RPMI7951 (cell line): ENCODE measurements around a stretch of chr19.

- RAMPAGE, long total RNA = no peak
These were observed 3.2 kb downstream of the ABCA7 start for GRCh38 chr19:1042948-1043716.

DNA sequence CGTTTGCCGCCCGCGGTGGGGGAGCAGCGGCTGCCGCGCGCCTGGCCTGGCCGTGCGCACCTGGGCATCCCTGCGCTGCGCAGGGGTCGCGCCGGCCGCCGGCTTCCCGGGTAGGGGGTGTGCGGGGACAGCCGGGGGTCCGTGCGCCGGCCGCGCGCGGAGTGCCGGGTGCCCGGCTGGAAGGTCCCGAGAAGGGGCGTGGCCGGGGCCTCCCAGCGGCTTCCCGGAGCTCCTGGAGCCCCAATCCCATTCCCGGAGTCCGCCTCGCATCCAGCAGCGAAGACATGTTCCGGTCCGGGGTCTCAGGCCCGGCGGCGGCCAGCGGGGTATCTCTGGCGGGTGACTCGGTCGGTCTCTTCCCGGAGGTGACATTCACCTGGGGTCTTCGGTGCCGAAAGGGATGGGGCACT, 4.5 kb downstream of the ARHGAP45 start:
- RAMPAGE, long total RNA = no peak

DNA sequence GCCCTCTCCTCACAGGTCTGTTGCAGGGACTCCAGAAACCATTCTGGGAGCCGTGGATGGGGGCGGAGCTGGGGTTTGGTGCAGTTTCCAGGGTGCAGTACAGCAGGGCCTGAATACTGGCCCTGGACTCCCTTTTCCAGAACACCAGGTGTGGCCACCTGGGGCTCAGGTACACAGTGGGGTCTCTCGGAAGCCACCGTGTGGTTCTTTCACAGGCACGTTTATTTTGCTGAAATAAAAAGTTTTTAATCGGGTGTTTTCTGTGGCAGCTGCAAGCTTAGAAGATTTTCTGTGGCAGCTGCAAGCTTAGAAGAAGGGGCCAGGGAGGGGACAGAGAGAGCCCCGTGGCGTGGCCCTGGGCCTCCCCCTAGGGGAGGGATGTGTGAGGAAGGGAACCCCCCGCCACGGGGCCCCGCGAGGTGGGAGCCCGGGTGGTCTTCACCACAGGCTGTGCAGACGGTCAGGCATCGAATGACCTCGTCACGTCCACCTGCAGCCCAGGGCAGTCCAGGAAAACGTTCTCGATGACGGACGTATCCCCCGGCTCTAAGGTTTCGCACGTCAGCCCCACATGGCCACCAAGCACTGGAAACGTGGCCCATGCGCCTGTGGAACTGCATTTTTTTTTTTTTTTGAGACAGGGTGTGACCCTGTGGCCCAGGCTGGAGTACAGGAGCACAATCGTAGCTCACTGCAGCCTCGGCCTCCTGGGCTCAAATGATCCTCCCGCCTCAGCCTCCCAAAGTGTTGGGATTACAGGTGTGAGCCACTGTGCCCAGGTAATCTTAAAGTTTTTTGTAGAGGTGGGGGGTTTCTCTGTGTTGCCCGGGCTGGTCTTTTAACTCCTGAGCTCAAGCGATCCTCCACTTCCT, 8.6 kb downstream of the POLR2E start:
- RAMPAGE, long total RNA = no peak

DNA sequence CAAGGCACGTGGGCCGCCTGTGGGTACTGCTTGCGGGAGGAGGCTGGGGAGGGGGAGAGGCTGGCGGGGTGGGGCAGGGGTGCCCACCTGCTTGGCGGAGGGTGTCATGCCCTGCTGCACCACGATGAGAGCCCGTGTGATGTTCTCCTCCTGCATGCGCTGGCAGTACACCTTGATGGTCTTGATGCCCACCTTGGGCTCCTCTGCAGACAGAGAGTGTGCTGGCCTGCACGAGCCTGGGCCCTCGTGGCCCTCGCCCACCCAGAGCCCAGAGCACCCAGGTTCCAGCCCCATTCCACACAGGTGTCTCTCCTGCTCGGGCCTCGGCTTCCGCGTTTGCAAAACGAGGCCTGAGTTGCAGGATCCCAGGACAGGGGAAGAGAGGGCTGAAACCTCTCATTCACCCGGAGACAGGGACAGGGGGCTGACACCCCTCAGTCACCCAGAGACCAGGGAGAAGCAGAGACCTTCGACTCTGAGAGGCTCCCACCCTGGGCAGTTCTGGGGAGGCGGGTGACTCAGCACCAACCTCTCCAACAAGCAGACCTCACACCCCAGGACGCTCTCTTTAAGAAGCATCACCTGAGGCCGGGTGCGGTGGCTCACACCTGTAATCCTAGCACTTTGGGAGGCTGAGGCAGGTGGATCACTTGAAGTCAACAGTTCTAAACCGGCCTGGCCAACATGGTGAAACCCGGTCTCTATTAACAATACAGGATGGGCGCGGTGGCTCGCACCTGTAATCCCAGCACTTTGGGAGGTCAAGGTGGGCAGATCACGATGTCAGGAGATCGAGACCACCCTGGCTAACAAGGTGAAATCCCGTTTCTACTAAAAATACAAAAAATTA, 3.2 kb downstream of the POLR2E start:
- RAMPAGE, long total RNA = no peak

DNA sequence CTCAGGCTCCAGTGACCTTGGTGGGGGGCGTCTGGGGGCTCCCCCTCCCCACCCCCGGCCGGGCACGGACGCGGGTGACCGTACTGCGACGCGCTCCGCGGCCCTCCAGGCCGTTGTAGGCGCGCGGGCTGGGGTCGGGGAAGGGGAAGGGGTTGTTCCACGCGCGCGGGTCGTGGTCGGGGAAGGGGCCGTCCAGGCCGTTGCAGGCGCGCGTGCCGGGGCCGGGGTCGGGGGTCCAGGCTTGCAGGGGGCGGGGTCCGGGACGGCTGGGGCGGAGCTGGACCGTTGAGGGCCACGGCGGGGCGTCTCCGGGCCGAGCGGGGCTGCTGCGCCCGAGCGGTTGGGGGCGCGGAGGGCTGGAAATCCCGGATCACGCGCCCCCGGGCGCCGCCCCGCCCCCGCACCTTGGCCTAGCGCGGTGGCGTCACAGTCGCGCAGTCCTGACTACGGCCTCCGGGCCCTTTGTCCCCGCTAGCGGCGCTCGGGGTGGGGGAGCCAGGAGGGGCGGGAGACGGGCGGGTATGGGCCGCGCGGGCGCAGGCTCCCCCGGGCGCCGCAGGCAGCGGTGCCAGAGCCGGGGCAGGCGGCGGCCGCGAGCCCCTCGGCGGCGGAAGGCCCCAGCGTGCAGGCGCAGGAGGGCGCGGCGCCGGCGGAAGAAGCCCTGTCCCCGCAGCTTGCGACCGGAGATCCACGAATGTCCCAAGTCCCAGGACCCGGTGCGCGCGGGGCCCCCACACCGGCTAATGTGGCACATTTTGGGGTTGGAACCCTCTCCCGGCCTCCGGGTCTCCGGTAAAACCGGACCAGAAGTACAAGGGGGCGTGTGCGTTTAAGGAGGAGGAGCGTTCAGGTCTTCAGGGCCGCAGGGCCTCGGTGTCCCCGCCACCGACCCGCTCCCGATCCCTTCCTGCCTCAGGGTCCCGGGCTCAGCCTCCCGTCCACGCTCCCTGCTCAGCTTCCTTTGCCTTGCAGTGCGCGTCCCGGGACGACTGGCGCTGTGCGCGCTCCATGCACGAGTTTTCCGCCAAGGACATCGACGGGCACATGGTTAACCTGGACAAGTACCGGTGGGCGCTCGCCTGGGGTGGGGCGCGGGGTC, 769 bp downstream of the GPX4 start:
- RAMPAGE, long total RNA = no peak

DNA sequence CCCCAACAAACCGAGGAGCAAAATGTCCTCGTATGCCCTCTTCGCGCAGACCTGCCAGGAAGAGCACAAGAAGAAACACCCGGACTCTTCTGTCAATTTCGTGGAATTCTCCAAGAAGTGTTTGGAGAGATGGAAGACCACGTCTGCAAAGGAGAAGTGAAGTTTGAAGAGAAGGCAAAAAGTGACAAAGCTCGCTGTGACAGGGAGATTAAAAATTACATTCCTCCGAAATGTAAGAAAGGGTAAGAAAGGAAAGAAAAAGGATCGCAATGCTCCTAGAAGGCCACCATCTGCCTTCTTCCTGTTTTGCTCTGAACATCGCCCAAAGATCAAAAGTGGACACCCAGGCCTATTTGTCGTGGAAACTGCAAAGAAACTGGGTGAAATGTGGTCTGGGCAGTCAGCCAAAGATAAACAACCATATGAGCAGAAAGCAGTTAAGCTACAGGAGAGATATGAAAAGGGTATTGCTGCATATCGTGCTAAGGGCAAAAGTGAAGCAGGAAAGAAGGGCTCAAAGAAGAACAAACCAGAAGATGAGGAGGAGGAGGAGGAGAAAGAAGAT, 2.3 kb upstream of the STK11 start:
- RAMPAGE, long total RNA = no peak

- RAMPAGE, long total RNA = no peak
These were observed 9.9 kb downstream of the CBARP start for GRCh38 chr19:1227634-1228634.

DNA sequence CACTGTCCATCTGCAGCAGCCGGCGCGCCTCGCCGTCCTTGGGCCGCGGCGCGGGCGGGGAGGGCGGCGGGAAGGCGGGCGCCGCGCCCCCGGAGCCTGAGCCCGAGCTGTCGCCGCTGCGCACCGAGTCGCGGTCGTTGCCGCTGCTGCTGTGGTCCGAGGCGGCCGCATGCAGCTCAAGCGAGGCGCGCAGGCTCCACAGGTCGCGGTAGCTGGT, 8.1 kb downstream of the CBARP start:
- RAMPAGE, long total RNA = no peak

GRCh38 chr19:1231677-1232259, 6.0 kb downstream of the CBARP start:
- RAMPAGE, long total RNA = no peak

DNA sequence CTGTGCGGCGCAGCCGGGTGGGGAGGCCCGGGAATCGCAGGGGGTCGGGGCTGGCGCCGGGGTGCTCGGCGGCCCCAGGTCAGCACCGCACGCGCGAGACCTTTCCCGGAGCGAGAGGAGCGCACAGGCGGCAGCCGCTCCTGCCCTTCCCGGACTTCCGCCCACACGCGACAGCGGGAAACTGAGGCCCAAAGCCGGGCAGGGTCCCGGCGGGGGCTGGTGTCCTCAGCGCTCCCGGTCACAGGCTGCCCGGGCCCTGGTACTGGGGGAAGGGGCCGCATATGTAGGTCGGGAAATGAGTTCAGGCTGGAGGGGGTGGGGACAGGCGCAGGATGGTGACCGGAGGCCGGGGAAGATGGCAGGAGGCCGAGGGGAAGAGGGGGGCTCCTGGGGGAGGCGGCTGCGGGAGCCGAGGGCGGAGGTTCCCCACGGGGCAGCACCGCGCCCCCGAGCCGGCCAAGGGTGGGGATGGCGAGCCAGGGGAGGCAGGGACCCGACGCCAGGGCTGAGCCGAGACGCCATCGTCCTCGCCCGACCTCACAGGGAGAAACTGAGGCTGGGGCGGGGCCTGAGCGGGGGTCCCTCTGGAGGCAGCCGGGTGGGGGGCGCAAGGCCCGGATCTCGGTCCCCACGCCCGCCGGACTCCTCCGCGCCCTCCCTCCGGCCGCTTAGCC, 654 bp downstream of the CBARP start:
- RAMPAGE, long total RNA = no peak

DNA sequence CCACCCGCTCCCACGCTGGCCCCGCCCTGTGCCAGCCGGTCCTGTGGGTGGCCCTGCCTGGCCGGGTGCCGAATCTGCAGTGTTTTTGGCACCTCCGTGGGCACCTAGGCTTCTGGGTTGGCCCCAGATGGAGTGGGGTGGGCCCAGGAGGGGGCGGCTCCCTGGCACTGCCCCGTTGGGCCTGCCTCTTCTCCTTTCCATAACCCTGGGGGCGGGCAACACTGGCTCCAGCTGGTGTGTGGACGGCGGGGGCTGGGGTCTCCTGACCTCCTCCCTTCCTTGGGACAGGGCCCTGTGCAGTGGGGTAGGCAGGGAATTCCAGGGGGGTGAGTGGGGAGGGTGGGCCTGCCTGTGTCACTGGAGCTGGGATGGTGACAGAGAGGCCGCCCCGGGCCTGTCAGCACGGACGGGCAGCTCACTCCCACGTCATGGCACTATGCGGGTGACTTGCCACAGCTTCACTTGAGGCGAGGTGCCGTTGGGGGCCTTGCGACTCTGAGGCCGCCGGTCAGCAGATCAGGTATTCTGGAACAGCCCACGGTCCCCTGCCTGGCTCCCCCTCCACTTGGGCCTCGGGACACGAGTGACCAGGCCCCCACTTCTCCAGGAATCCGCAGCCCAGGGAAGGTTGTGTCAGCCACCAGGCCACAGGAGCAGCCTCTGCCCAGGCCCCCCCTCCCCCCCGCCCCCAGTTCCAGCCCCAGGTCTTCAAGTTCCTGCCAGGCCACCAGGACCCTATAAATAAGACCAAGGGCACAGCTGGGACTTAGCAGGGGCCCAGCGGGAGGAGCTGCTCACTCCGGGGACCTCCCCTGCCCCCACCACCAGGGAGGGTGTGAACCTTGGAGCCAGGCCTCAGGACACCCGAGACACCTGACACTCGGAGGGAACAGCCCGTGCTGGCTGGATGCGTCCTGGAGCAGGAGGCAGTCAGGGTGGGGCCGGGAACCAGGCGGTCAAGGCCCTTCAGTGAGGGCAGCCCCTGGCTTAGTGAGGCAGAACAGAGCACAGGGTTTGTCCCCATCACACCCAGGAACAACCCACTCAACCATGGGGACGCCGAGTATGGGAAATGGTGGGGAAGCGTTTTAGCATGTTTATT, 2.8 kb upstream of the MIDN start:
- RAMPAGE, long total RNA = no peak

GRCh38 chr19:1249726-1250333, 1.4 kb downstream of the MIDN start:
- RAMPAGE, long total RNA = no peak

DNA sequence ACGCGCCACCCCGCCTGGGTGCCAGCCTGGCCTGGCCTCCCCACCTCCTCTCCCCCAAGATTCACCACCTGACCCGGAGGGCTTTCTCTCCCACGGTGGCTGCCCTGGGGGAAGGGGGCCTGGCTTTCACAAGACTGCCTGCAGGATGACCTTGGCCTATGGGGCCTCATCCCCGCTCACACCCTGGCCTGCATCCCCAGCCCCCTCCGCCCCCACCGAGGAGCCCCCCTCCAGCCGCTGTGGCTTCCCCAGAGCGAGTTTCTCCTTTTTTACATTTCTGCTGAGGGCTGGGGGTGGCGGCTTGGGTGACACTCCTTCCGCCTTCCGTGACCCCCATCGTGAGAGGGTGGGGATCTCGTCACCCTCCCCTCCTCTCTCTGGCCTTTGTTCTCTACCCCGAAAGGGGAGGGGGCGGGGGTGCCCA, 3.6 kb downstream of the MIDN start:
- RAMPAGE, long total RNA = no peak

DNA sequence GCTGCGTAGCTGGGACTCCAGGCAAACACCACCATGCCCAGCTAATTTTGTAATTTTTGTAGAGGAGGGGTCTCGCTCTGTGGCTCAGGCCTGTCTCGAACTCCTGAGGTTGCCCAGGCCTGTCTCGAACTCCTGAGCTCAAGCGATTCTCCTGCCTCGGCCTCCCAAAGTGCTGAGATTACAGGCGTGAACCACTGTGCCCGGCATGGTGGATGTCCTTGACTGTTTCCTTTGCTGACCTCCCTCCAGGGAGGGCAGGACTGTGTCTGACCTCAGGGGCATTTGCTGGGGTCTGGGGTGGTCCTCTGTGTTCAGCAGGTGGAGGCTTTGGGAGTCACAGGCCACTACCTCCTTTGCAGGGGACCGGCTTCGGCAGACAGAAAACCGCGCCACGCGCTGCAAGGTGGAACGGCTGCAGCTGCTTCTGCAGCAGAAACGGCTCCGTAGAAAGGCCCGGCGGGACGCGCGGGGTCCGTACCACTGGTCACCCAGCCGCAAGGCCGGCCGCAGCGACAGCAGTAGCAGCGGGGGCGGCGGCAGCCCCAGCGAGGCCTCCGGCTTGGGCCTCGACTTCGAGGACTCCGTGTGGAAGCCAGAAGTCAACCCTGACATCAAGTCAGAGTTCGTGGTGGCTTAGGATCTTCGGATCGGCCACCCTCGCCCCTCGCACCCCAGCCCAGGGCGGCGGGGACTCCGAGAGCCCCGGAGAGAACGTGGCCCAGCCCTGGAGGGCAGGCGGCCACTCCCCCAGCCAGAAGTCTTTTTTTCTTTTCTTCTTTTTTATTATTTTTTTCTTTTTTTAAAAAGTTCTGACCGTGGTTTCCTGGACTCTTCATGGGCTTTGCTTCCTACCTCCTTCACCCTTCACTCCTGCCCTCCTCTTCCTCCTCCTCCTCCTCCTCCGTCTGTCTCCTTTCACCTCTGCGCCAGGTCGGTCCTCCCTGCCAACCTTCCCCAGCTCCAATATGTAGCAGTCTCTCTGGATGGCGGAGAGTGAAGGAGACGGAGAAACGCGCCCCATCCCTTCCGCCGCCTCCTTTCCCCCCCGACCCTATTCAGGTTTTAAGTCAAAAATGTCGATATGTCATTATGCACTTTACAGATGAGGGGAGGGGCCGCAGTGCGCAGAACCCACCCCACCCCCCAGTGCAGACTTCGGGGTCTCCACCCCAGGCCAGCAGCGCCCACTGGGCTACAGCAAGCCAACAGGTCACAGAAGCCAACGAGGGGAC, 8.7 kb downstream of the MIDN start:
- RAMPAGE, long total RNA = no peak

DNA sequence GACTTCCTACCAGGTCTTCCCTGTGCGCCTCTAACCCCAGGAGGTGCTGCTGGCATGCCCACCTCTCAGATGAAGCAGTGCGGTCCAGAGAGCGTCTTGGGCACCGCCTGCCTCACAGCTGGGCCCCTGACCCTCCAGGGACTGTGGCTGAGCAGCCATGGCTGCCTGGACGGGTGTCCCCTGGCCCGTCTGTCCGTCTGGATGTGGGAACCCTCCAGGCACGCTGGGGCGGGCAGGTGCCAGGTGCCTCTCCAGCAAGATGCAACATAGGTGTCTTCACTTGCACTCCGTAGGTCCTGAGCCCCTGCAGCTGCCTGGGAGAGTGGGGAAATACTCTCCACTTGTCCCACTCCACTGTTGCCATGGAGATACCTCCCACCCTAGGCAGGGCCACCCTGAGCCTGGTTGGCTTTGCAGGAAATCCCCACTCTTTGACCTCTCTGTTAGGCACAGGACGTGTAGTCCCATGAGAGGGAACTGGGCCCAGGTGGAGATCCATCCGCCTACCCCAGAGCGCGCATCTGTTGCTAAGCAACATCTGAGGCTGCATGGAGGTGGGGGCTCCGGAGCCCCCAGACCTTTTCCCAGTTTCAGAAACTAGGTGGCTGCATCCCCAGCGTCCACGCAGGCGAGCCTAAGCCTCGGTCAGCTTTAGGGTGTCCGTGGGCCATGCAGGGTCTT, 4.5 kb upstream of the CIRBP start:
- RAMPAGE, long total RNA = no peak

DNA sequence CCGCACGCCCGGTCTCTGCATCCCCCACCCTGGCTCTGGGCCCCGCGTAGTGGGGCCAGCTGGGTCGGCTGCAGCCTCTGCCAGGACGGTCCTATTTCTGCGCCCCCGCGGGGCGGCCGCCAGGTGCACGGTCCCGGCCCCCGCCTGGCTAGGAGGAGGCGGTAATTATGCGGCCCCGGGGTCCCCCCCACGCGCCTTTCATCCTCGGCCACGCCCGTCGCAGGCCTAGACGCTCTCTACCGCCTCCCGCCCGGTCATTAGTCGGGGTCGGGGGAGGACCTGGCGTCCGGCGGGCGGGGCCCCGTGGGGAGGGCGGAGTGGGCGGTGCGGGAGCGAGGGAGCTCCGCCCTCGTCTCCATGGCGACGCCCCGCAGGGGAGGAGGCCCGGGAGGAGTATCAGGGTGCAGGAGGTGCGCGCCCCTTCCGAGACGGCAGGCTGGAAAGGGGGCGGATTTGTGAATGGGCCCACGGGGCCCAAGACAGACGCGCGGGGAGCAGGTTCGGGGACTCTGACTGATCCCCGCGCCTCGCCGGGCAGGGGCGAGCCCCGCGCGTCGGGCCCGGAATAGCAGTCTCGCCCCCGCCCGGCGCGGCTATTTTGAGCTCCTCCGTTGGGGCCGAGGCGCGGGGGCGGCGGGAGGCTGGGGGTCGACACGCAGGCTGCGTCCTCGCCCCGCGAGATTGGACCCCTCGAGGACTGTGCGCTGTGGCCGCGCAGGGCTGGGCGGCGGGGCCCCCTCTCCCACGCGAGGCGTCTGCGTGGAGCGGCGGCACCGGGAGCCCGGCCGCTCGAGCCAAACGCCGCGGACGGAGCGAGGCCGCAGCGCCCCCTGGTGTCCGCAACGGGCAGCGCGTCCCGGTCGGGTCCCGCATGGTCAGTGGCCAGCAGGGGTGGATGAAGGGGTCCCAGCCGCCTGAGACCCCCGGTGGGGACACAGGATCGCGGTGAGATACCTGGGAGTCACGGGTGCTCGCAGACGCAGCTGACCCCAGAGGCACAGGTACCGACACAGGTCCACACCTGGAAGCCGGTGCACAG, 2.5 kb upstream of the CIRBP start:
- RAMPAGE, long total RNA = no peak

DNA sequence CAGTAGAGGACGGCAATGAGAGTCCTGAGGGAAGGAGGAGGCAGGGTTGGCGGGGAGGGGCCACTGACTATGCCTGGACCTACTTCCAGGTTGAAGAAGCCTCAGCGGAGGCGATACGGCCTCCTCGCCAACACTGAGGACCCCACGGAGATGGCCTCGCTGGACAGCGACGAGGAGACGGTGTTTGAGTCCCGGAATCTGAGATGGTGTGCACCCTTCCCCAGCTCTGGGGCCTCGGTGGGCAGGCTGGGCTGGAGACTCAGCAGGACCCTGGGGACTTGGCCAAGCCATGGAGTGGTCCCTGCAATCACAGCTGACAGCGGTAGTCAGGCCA, 1.7 kb downstream of the FAM174C start:
- RAMPAGE, long total RNA = no peak

GRCh38 chr19:1394638-1395369, 6.5 kb downstream of the GAMT start:
- RAMPAGE, long total RNA = no peak

DNA sequence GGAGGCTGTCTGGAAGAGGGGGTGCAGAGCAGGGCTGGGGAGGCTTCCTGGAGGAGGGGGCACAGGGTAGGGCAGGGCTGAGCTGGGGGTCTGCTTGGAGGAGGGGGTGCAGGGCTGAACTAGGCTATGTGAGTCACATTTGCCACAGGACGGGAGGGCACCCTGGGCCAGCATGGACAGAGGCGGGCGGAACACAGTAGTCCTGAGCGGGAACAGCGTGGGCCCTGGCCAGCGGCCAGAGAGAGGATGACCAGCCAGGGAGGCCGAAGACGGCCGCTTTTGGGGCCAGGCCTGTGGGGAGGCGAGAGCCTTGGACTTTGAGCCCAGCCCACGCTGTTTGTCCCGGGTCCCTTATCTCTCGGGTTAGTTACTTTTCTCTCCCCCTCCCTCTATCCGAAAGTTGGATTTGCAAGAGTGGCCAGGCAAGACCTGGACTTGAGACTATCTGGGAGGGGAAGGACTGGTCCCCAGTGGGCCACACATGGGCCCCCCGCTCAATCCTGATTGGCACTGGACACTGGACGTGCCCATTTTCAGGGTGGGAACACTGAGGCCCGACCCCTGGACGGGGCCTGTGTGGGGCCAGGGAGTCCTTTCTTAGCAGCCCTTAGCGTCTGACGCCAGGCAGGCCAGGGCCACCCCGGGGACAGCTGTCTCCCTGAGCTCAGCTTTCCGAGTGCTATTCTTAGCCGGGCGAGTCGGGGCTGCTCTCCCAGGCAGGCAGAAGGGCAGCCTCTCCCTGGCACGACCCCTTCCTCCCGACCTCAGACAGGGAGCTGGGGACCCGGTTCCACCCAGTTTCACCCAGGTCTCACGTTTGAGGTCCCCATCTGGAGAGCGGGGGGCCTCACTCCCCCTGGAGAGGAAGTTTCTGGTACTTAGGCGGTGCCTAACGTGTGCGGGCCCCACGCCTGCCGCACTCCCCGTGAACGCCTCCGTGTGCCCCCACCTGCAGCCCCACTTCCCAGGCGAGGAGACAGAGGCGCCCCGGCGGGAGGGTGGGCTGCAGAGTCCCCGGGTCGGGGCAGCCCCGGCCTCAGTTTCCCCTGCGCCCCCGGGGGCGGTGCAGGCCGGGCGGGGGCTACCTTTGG, 786 bp downstream of the GAMT start:
- RAMPAGE, long total RNA = no peak

- RAMPAGE, long total RNA = no peak
These were observed 9.0 kb upstream of the RPS15 start for GRCh38 chr19:1428971-1429872.